ENCODE measurements around a stretch of chr2.

DNA sequence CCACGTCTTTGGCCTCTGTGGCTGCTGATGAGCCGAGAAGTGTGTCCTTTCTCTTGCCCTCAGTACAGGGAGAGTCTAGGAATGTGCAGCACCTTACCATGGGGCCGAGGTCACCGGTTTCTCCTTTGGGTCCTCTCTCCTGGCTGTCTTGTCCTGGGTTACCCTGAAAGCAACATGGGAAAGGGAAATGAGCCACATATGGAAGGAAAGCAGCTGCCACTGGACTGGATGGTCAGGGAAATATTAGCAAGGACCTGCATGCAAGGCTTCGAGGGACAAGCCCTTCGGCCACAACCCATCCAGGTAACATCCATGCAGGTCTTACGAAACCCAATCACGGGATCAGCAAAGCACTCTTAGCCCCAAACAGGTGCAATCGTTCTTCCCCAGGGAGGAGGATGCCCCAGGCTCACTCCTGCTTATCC is 56.2 kb downstream of the COL6A3 start:
- PRO-cap = no peak
- RAMPAGE, long total RNA = no peak

DNA sequence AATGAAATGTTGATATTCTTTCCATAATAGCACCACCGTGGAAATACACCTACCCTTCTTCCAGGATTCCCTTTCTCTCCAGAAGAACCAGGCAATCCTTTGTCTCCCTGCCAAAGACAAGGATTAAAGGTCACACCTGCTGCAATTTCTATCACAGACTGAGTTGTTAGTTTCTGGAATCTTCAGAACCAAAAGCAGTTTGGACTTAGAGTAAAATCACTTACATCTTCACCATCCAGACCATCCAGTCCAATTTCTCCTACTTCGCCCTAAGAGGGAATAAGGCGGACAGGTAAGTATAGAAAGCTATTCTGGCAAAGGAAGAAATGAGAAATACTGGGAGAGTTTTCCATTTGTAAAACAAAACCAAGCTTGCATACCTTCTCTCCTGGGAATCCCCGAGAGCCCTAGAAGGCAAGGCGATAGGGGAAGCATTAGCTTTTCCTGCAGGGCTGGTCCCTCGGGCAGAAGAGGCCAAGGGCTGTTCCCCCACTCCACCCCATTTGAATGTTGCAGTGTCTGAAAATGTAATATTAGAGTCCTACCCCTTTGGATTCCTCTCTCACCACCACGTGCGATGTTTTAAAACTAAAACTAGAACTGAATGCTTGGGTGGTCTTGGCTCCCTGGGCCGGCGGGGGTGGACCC is 54.9 kb downstream of the COL6A3 start:
- PRO-cap = no peak
- RAMPAGE, long total RNA = no peak

- PRO-cap = no peak
- RAMPAGE, long total RNA = no peak
These were observed 51.5 kb downstream of the COL6A3 start for GRCh38 chr2:237362439-237362933.

DNA sequence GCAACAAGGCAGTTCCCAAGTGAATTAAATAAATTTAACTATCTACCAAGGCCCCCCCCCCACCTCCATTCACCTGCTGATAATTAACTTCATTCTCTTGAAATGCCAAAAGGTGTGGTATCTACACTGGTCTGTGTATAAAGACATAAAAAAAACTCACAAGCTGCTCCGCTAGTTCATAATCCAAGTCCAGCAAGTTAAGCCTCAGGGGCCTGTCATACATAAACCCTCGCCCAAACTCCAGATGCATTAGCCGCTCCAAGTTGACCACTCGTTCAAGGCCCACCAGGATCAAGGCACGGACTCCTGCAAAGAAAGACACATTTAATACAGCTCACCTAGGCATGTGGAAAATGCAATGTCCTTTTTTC is 50.9 kb downstream of the COL6A3 start:
- PRO-cap = no peak
- RAMPAGE, long total RNA = no peak

DNA sequence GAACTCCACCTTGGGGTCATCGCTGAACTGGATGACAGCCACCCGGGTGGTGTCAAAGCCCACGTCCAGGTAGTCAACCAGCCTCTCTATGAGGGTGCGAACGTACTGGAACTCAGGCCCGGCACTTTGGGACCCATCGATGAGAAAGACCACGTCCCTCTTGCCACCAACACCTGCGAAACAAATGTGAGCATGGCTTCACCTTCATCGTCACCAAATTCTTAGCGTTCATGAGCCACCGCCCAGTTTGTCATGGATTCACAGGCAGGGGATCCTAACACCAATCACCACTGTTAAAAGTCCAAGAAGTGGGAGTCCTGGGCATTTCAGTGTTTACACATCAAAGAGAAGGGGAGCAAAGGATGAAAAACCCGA is 41.8 kb downstream of the COL6A3 start:
- PRO-cap = no peak
- RAMPAGE, long total RNA = no peak

DNA sequence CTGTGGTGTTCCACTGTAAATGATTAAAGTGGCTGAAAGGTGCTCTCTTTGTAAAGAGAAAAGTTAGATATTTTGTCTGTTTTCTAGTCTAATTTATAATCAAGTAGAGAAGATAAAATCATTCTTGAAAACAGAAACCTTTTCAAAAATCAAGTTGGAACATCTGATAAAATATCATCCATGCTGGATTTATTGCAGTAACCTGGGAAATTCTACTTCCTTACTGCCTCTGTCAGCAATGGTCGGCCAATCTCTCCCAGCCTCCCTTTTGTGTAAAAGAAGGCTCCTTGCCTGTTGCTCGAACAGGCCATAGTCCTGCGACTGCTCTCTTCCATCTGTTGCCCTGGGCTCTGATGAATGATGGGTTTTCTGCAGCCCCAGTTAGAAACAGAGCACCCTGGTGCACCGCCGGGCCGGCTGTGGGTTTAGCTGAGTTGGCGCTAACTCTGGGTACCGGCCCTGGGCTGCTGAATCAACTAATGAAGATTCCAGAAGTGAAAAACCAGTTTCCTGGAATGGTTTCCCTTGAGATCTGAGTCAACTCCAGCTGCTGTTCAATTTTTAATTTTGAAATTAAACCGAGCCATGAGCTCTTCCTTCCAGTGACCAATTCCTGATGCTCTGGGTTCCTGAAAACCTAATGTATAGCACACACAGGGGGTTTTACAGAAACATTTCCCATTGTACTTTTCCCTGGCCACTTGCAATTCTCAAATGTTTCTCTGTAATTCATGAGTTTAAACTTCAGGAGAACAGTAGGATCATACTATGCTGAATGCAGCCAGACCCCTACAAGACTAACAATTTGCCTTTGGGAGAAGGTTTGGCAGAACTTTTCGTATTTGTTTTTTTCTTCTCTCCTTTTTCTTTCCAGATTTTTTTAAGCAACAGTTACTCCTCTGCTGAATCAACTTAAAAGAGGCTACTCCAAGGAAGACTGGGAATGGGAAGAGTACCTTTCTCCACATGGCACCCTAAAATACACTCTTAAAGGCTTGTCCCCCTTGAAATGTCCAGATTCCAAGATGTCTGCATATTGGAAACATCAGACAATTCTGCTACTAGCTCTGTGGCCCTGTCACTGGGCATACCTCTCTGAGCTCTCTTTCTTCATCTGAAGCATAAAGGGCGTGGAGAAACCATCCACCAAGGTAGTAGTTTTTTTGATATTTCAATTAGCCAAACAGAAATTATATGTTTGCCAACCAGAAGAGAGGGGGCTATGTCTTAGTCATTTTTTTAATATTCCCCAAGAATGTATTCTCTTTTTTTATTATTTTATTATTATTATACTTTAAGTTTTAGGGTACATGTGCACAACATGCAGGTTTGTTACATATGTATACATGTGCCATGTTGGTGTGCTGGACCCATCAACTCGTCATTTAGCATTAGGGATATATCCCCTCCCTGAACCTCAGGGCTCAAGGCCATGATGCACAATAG is 5.4 kb downstream of the COL6A3 start:
- PRO-cap = no peak
- RAMPAGE, long total RNA = no peak

DNA sequence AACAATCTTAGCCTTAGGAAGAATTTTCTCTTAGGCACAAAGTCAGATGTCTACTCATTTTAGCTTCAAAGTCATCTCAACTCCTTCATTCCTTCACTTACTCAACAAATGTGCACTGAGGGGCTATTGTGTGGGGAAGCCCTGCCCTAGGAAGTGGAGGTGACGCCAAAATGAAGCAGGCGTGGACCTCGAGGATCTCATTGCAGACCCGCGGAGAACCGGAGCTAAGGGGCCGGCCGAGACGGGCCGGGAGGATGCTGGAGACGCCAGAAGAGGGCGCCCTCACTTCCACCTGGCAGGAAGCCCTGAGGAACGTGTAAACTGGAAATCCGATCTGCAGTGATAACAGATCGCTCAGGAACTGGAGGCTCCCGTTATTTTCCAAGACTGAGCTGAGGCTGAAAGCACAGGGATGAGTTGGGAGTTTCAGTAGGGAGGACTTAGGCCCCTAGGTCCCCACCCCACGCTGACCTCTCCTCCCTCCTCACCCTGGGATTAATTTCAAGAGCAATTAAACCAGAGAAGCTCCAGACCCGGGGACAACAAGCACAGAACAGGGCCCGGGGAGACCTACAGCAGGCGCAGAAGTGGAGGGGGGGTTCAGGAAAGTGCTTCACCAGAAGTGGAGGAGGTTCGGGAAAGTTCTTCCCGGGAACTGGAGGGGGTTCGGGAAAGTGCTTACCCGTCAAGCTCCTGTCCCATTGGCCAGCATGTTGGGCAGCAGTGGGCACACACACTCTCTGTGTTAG is 7.7 kb upstream of the COL6A3 start:
- PRO-cap = bidirectional peak, plus-strand start at position 345 of the sequence, minus-strand start at position 202 of the sequence
- RAMPAGE, long total RNA = no peak

- PRO-cap = no peak
- RAMPAGE, long total RNA = no peak
These were observed 35.6 kb upstream of the MLPH start for GRCh38 chr2:237451401-237451839.

DNA sequence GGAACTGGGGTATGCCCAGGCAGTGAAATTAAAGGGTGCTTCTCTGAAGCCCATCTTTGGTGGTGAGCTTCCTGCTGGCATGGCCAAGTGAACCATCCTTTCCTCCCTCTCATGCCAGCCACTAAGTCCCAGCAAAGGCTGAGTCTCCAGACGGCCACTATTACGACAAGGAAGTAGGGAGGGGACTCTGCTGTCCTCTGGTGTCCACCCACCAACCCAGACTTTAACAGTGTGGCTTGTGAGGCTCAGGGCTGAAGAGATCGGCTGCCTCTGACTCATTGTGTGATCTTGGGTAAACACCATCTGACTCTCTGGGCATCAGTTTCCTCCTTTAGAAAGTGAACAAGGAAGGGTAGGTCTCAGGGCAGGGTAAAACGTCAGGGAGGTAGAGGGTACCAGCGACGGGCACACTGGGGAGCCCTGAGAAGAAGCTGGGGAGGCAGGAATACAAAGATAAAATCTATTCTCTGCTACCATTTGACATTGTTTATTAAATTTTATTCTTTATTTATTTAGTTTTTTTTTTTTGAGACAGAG is 3.7 kb upstream of the MLPH start:
- PRO-cap = no peak
- RAMPAGE, long total RNA = no peak

GRCh38 chr2:237518151-237518839 is 31.2 kb downstream of the MLPH start:
- PRO-cap = no peak
- RAMPAGE, long total RNA = no peak

DNA sequence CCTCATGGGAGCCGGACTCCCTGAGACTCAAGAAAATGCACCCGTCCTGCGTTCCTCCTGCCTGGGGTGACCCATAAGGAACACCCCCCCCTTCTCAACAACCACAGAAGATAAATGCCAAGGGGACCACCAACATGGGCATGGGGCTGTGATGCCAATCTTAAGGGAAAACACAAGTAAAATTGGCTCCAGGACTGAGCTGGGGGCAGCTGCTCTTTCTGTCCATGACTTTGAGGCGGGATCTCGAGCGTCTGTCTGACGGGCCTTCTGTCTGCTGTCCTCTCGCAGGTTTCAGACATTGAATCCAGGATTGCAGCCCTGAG is 24.1 kb upstream of the PRLH start:
- PRO-cap = no peak
- RAMPAGE, long total RNA = no peak

DNA sequence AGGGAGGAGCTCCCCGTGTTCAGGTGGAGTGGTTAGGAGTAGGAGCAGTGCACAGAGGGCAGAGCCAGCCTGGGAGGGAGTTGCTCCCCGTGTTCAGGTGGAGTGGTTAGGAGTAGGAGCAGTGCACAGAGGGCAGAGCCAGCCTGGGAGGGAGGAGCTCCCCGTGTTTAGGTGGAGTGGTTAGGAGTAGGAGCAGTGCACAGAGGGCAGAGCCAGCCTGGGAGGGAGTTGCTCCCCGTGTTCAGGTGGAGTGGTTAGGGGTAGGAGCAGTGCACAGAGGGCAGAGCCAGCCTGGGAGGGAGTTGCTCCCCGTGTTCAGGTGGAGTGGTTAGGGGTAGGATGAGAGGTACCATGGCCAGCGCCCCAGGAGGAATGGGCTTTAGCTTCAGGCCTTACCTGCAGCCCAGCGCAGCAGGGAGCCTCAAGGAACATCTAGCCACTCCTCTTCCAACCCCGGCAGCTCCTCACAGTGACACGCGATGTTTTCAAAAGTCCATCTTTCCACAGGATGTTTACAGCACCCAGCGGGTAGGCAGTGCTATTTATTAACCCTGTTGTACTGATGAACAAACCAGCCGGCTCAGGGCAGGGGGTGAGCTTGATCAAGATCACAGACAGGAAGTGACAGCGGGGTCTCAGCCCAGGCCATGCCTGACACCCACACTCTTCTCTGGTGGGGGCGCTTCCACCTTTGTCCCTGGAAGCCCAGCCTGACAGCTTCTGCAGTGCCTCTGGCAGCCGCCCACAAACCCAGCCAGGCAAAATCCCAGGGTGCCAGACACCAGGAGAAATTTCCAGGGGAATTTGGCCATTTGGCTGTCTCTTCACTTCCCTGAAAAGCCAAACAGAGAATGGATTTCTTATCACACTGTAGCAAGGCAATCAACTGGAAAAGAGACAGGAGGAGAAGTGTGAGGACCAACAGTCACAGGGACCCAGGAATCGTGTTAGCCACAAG is 18.6 kb upstream of the PRLH start:
- PRO-cap = no peak
- RAMPAGE, long total RNA = no peak

DNA sequence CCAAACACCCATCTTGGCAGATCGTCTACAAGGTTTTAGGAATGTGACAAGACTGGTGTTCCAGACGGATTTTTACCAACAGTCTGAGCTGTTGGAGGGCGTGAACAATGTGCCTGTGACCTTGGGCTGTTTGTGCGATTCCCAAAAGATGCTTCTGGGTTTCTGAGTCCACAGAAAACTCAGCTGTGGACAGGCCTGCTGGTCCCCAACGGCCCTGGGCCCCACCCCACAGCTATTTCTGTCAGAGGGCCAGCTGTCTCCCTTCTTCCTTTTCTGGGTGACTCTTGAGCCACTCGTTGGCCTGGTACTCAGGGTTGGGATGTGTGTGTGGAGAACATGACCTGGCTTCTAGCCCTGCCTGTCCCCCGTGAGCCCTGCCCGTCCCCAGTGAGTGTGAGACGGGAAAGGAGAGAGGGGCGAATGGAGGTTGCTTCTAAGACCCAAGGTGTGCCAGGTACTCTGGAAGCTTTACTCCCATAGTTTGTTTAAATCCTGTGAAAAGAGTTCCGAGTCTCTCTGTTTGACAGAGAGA is 5.9 kb downstream of the LRRFIP1 start:
- PRO-cap = no peak
- RAMPAGE, long total RNA = no peak

- PRO-cap = no peak
- RAMPAGE, long total RNA = no peak
These were observed 72.5 kb downstream of the LRRFIP1 start for GRCh38 chr2:237699733-237700462.

GRCh38 chr2:237714997-237715470 is 83.5 kb upstream of the RBM44 start:
- PRO-cap = no peak
- RAMPAGE, long total RNA = no peak

- PRO-cap = unidirectional peak, minus-strand start at chr2:237734052
- RAMPAGE, long total RNA = no peak
These were observed 64.6 kb upstream of the RBM44 start for GRCh38 chr2:237733834-237734560.

GRCh38 chr2:237735767-237736068 is 62.9 kb upstream of the RBM44 start:
- PRO-cap = no peak
- RAMPAGE, long total RNA = no peak

GRCh38 chr2:237753214-237753663 is 45.3 kb upstream of the RBM44 start:
- PRO-cap = no peak
- RAMPAGE, long total RNA = no peak

DNA sequence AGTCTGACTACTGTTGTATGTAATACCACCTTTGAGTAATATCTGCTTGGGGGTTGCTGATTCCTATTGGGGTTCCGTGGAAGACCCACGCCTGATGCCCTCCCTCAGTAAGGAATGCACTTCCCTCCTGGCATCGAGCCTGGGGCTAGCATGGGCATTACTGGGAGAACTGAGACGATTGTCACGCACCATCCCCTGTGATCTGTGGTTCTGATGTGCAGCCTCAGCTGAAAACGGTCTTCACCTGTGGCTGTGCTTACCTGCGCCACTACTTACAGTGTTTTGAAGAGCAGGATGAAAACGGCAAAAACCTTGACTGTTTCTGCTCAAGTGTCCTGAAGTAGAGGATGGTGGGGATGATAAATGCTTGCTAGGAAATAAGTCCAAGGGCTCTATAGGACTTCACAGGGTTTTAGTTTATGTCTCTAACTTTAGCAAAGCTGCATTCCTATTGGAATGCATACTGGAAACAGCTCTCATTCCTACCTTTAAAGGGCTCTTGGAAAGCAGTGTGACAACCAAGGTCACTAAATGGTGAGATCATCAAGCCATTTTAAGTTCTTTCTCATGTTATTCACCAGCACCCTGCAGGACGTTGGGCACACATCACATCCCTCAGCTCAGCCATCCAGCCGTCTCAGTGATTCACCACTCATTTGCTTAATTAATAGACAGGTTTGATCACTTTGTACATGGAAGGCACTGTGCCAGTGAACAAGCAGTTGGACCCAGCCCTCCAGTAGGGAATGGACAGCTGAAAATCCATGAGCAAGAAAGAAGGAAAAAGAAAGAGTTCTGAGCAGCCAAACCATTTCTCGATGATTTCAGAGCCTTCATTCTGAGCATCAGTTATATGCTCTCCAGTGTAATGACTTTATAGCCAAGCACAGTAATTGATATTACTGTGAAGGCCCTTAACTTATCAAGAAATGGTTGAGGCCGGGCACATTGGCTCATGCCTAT is 32.3 kb upstream of the RBM44 start:
- PRO-cap = no peak
- RAMPAGE, long total RNA = no peak

- PRO-cap = no peak
- RAMPAGE, long total RNA = no peak
These were observed 4.2 kb downstream of the RAMP1 start for GRCh38 chr2:237863599-237864017.

All from GM23338 (cell line).